ENCODE measurements around a stretch of chr2.

- PRO-cap, 2 experiments = no peak in any of the 2 experiments
These were observed 614.4 kb downstream of the IRS1 start for GRCh38 chr2:226185094-226185814.

- PRO-cap, 2 experiments = no peak in any of the 2 experiments
These were observed 168.5 kb downstream of the IRS1 start for GRCh38 chr2:226631146-226631556.

- PRO-cap, 2 experiments = no peak in any of the 2 experiments
These were observed 74.1 kb downstream of the IRS1 start for GRCh38 chr2:226725579-226725810.

DNA sequence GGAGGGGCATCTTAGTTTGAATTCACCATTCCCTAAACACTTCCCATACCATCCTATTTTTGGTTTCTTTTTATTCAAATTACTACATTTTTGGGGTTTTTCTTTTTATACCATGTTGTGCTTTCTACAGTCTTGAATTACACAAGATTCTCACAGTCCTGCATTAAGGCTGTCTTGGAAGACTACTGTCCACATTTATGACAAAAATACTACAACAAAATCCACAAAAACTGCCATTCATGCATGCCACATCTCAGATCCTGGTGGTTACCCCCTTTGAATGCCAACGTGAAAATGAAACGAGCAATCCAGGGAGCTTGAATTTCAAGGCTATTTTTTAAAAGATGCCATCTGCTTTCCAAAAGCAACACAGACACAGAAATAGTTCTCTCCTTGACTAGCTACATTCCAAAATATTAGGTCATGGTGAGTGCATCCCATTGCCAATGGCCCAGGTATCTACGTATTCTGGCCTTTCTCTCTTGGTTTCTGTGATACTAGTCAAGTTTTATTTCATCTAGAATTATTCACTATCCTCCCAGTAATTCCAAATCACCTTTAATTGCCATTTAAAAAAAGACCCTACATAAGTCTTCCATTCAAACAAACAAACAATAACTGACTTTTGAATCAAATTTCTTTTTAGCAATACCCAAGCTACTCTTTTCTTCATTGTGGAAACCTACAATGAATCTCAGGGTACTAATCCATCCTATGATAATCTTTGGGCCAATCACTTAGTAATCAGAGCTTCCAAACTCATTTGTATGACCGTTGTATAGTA lies 36.2 kb downstream of the IRS1 start:
- PRO-cap, 2 experiments = no peak in any of the 2 experiments

- PRO-cap, 2 experiments = peak in 2 of 2 experiments; most common plus-strand start chr2:226791769 (in 1); most common minus-strand start chr2:226791666 (in 2)
These were observed 7.9 kb downstream of the IRS1 start for GRCh38 chr2:226791617-226792169.

- PRO-cap, 2 experiments = peak in 2 of 2 experiments; most common plus-strand start chr2:226836465 (in 2); most common minus-strand start chr2:226836360 (in 2)
These were observed 345 bp downstream of the RHBDD1 start for GRCh38 chr2:226836237-226836560.

DNA sequence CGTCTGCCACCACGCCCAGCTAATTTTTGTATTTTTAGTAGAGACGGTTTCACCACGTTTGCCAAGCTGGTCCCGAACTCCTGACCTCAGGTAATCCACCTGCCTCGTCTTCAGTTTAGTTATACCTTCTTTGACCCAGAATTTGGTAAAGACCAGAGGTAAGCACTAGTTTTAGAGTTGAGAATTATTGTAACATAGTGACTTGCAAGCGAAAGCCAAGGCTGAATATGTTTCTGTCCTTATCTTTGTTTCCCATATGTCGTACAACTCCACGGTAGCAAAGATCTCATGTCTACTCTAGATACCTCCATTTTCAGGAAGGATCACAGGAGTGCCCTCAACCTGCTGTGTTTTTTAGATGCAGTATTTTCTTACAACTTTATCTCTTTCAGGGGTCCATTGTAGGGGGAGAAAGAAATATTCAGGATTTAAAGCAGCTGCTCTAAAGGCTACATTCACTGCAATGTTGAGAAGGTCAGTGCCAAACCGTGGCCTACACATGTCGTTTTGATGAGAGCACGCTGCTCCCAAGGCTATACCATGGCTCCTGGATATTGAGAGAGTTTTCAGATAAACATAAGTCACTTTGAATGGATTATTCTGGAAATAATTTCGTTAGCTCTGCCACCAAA lies 1.9 kb downstream of the RHBDD1 start:
- PRO-cap, 2 experiments = no peak in any of the 2 experiments

- PRO-cap, 2 experiments = no peak in any of the 2 experiments
These were observed 148.8 kb downstream of the RHBDD1 start for GRCh38 chr2:226984735-226985034.

GRCh38 chr2:227164867-227165328 lies 474 bp downstream of the COL4A3 start:
- PRO-cap, 2 experiments = no peak in any of the 2 experiments

GRCh38 chr2:227186820-227187150 lies 22.4 kb downstream of the COL4A3 start:
- PRO-cap, 2 experiments = no peak in any of the 2 experiments

- PRO-cap, 2 experiments = no peak in any of the 2 experiments
These were observed 8.3 kb downstream of the TM4SF20 start for GRCh38 chr2:227370619-227371333.

DNA sequence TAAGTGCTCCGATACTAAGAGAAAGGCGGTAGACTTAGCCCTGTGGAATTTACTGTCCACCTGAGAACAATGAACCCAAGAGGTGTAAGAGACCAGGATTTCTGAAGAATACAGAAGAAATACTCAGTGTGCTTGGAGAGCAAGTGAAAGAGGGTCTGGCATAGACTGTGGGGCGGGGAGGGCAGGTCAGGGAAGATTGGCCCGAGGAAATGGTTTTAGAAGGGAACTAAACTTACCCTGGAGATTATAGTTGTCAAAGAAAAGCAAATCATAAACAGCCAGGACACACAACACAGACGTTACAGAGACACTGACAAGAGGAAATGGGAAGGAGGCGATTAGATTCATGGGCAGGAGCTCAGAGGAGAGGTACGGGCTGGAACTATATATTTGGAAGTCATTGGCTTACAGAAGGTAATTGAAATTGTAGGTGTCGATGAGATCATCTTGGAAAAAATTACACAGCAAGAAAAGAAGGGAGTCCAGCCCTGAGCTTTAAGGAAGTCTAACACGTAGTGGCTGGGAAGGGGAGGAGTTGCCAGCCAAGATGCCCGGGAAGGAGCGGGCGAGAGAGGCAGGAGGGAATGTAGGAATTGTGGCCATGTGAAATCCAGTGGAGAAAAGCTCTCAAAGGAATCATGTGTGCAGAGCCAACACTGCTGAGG lies 25.4 kb upstream of the SCYGR1 start:
- PRO-cap, 2 experiments = peak in 1 of 2 experiments; most common plus-strand start position 316 of the sequence (in 1); most common minus-strand start position 507 of the sequence (in 1)

- PRO-cap, 2 experiments = no peak in any of the 2 experiments
These were observed 51.7 kb upstream of the SCYGR2 start for GRCh38 chr2:227546977-227547469.

DNA sequence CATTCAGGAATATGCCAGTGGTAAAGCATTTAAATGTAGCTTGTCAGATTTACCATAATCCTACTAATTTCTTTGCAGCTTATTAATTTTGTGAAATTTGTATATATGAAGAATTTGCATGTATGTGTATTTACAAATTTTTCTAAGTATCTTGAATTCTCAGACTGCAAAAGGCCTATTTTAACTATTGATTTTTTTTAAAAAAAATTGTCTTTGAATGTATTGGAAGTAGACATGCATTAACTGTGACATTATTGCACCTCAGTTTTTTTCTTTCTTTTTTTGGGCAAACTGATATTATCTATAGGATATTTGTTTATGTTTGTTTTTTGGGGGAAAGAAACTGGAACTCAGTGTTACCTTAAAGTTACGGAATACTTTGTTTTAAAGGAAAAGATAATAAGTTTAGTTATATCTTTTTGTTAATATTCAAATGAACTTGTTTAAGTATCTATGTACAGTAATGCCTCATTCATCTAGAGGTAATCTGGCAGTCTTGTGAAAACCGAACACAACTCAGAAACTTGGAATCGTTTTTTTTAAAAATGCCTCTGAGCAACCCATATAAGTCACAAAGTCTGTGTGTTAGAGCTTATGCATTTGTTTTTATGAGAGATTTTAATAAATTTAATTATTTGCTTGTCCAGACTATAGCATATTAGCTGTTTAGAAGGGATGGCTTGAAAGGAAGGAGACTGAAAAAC lies 43.3 kb upstream of the SCYGR2 start:
- PRO-cap, 2 experiments = no peak in any of the 2 experiments

DNA sequence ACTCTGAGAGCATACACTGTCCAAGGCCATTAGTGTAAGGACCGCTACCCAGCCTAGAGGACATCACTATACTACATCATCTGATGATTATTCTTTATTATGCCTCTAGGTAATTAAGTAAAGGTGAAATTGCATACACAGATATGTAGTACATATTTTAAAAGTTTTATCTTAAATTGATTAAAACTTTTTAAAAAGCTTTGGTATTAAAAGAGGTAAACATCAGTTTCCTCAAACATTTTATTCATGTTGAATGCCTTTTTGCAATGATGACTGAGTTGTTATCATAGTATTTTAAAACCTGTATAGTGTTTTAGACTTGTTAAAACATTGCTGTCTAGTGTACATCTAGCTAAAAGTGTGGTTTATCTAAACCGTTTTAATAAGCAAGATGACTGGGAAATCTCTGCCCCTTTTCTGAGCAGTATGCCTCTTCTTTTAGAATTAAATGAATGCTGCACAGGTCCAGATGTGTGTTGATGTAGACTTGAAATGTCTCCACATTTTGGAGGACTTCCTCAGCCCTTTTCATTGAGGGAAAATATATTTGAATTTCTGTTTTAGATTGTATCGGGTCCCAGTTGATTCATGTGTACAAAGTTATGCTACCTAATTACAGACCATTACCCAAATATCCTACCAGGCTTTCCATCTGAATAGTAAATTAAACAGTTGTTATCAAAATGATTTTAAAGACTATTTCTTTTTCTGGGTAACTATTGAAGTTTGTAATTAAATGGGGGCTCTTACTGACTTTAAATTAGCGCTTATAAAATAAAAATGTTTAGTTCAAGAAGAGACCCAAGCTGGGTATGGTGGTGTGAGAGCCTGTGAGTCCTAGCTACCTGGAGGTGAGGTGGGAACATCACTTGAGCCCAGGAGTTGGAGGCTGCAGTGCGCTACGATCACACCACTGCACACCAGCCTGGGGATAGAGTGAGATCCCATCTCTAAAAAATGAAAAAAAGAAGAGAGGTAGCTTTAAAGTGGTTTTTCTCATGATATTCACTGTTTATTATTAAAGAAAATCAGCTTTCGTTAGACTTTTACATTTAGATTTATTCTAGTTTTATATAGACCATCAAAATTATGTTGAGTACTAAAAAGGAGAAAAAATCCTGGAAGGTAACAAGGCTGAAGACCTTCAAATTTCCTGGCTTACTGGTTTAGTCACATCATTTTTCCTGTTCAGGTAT lies 42.3 kb upstream of the SCYGR2 start:
- PRO-cap, 2 experiments = no peak in any of the 2 experiments

DNA sequence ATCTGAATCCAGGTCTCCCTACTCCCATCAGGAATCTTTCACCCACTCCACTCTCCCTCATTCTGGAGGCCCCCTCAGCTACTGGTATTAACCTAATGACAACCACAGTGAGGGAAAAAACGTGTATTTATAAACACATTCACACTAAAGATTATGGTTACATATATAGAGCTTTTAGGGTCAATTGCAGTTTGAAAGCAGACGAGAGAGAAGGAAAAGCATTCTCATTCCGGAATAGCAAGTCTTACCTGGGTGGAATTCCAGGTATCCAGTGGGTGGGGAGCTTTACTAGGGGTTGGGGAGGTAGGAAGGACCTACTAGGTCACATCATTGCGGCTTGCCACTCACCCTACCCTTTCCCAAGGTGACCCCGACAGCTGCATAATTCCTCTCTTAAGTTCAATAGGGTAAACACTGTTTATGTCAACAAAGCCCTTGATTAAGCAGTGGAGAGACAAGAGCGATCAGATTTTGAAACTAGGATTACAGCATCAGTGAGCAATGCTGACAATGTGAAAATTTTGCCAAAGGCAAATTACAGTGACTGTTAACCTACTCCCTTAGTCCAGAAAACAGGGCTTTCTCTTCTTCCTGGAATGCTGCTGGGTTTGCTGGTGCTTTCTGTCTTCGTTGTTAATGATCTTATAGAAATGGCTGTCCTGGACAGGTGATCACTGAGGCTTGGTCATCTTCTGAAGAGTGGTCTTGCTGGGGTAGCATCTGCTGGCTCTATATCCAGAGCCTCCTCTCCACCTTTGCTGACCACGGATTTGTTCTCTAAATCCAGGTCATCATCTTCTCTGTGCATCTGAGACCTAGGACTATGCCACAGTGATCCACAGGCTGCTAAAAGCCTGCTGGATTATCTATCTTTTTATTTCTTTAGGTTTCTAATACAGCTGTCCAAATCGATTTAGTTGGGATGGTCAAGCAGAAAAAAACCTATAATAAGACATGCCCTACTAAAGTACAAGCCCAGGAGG lies 14.5 kb downstream of the SLC19A3 start:
- PRO-cap, 2 experiments = no peak in any of the 2 experiments

DNA sequence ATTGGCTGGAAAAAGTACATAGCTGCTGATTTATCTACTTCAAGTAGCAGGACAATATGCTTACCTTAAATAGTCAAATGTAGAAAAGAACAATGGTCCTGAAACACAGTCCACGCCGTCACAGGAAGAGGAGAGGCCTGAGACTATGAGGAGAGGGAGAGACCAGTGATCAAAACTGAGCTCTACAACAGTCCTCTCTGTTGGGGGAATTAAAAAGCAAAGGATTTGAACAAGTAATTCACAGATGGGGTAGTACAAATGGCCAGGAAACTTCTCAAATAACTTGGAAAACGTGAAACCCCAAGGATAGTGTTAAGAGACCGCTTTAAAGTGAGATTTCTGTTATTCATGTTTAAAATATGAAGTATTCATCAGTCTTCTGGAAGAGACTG lies 20.1 kb downstream of the SCYGR8 start:
- PRO-cap, 2 experiments = no peak in any of the 2 experiments

- PRO-cap, 2 experiments = peak in 1 of 2 experiments; most common minus-strand start chr2:227783565 (in 1)
These were observed 30.2 kb upstream of the CCL20 start for GRCh38 chr2:227783388-227783875.

DNA sequence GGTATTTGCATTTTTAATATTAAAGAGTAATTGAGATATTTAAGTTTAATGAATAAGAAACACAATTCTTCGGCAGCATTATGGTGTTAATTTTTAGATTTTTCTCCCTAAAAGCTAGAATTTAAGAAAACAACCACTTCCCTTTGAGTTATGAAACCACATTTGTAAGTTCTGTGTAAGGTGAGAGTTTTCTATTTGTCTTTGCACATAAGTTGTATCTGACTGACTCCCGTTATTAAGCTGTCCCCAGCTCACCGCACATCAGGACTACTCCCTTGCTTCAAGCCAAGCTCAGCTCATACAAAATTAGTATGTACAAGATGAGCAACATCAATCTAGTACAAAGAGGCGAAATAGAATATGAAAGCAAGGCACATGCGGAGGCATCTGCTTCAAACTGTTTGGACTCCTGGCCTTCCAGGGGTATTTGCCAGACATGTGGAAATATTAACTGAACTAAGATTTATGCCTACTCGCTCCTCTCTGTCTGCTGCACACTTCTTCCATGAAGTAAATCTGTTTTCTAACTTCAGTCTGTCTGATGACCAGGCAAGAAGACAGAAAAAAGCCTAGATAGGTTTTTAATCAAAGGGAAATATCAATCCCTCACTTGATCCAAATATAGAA lies 499.9 kb downstream of the PID1 start:
- PRO-cap, 2 experiments = no peak in any of the 2 experiments

GRCh38 chr2:229035331-229035944 lies 235.6 kb downstream of the PID1 start:
- PRO-cap, 2 experiments = no peak in any of the 2 experiments

All from Colon Carcinoma Metastatic in the Lung (tissue), 2 donors.